ENCODE results near the gene TRPM7.

DNA sequence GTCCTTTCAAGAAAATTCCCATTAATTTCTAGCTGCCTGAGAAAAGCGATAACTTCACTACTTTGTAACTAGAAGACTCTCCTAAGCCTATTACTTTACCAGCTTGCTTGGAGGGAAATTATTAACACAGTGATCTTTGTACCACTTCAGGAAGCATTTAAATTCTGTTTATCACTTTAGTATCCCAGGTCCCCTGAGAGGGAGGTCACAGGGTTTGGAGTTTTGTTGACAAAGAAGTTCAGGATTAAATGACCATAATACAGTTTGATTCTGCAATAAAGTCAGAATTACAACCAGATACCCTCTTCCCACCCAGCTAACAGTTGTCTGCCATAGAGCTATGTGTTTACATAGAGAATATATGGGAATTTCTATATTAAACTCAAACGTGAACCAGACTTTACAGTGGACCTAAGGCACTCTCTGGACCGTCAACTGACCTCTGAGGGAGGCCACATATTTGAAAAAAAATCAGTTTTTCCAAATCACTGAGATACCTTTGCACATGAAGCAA, 3.0 kb downstream of the SLC27A2 start:
- RRBS, 2 experiments, result no CpG with 5 or more reads among the region's 3 CpGs

DNA sequence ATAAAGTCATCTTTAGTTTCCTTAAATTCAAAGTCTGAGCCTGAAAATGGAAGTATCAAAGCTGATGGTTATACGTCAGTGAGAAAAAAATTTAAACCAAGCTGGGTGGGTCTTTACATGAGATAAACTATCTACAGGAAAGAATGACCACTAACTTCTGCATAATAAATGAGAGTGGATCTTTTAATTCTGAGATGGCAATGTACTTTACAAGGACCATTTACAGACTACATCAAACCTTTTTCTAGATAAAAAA, 1.5 kb downstream of the GABPB1 start:
- RRBS, 2 experiments, result no CpG with 5 or more reads among the region's 1 CpG

GRCh38 chr15:50686470-50687503, at the start of gene TRPM7:
TRPM7 (minus strand) TSS chr15:50686797.
- RRBS, 2 experiments, result 1 to 2% methylated on average over 21 of the region's 81 CpGs

GRCh38 chr15:50877004-50877528, 31.4 kb upstream of the AP4E1 start:
- RRBS, 2 experiments, result no CpG with 5 or more reads among the region's 9 CpGs

DNA sequence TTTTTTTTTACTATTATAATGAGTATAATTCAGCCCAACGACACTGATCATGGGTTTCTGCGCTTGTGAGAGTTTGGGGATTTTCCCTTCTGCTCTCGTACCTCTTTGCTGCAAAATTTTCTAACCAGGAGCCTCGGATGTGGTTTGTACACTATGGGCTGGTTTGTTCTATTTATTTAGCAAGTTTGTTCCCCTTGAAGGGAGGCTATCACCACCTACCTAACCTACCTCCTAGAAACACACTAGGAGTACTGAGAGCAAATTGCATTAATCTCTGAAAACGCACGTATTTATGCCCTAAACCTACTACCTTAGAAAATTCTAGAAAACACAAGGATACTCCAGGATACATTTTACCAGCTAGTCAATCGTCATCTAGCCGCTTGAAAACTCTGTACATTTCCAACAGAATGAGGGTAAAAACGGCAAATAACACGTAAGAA, 1.2 kb upstream of the AP4E1 start:
- RRBS, 2 experiments, result no CpG with 5 or more reads among the region's 10 CpGs

- RRBS, 2 experiments, result no CpG with 5 or more reads among the region's 16 CpGs
These were observed 17.6 kb downstream of the TNFAIP8L3 start for GRCh38 chr15:51077120-51077562.

GRCh38 chr15:51092507-51092993, 2.2 kb downstream of the TNFAIP8L3 start:
- RRBS, 2 experiments, result no CpG with 5 or more reads among the region's 8 CpGs

DNA sequence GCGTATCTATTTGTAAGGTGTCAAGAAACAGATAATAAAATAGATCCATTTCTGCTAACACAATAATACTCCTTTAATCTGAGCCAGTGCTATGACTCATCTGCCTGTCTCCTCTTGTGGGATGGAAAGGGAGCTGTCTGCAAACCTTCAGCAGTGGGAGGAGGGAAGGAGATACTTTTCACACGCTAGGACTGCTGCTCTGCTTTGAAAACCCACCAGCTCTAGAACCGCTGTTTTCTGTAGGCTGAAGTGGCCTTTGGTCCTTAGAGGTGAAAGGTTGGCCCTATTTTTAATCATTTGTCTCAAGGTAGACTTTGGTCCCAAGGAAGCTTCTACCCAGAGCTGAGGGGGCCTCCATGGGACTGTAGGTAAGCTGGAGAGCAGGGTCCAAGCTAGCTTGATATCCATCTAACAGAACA, 3.4 kb upstream of the TNFAIP8L3 start:
- RRBS, 2 experiments, result no CpG with 5 or more reads among the region's 3 CpGs

DNA sequence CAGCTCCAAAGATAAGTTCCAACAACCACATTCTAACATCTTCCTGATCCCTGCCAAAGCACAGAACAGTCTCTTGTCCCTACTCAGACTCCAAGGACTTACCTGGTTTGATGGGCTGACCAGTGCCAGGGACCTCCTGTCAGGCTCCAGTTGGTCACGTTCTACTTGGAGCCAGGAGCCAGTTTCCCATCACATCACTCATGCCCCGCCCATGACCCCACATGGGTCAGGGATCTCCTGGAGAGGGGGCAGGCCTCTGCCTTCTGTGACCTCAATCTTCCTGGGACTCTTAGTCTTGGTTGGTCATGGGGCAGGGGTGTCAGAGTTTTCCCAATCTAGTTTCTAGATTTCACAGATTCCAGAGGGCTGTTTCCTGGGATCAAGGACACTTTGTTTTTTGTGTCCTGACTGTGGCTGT, 20.1 kb downstream of the CYP19A1 start:
- RRBS, 2 experiments, result no CpG with 5 or more reads among the region's 2 CpGs

DNA sequence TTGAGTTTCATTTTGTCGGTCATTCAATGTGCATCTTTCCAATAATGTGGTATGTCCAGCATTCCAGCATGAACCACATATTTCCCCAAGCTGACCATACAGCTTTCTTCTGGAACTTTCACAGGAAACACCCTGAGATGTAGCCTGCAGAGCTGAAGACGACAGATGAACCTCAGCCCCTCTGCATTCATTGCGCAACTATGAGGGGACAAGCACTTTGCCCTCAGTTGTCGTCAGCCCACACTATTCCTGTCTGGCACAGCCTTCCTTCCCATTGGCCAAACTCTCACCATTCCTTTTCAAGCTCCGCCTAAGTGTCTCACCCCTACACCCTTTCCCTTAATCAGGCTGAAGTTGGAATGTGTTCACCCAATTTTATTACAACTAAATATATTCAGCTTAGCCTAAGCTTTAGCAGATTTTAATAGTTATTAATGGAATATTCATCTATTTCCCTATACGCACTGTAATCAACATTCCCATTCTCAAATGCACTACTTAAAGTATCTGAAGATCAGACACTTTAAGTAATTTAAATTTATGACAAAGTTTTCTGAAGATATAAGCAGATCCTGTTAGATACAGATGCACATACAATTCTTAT, 19.4 kb downstream of the CYP19A1 start:
- RRBS, 2 experiments, result no CpG with 5 or more reads among the region's 6 CpGs

DNA sequence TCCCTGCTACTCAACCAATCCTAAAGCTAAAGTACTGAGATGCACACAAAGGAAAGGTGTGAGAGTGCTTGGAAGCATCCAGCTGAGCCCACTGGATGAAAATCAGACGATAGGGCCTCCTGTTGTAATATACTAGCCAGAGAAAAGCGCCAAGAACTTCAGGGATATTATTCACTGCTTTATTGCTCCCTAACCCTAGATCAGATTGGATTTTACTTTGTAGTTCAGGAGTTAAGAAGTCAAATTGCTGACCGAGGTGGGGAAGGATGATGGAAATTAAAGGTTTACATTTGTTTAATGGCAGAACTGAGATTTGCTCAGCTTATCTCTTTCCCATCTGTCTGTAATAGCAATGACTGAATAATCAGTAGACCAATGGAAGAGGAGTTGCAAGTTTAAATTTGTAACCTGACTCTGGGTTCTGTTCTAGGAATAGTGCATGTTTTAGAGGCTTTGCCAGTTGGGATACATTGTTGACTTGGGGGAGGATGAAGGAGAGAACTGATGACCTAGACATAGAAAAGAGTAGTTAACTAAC, 16.5 kb upstream of the TMOD3 start:
- RRBS, 2 experiments, result no CpG with 5 or more reads among the region's 3 CpGs

GRCh38 chr15:51848782-51849704, 19.6 kb downstream of the TMOD3 start:
- RRBS, 2 experiments, result no CpG with 5 or more reads among the region's 3 CpGs

DNA sequence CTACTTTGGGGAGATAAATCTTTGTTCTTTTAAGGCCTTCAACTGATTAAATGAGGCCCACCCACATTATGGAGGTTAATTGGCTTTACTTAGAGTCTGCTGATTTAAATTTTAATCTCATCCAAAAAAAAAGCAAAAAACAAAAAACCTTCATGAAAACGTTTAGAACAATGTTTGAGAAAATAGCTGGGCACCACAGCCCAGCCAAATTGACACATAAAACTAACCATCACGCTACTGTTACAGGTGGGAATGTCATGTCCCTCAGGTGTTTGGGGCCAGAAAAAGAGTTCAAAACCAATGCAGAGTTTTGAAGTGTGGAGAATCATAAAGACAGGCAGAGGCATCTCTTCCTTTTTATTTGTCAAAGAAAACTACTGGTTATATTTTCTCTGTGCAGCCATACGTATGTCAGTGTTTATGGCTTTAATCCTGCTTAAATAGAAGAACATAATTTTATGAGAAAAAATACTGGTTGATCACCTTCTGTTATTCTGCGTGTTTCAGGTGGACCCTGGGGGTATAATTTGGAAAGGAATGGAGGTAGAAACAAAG, 41.5 kb downstream of the TMOD3 start:
- RRBS, 2 experiments, result no CpG with 5 or more reads among the region's 4 CpGs

- RRBS, 2 experiments, result no CpG with 5 or more reads among the region's 10 CpGs
These were observed 24.7 kb upstream of the BCL2L10 start for GRCh38 chr15:52136939-52137947.

GRCh38 chr15:52370138-52370485, 74.5 kb upstream of the MYO5C start:
- RRBS, 2 experiments, result no CpG with 5 or more reads among the region's 7 CpGs

- RRBS, 2 experiments, result no CpG with 5 or more reads among the region's 20 CpGs
These were observed 975 bp upstream of the MYO5A start for GRCh38 chr15:52529583-52530127.

DNA sequence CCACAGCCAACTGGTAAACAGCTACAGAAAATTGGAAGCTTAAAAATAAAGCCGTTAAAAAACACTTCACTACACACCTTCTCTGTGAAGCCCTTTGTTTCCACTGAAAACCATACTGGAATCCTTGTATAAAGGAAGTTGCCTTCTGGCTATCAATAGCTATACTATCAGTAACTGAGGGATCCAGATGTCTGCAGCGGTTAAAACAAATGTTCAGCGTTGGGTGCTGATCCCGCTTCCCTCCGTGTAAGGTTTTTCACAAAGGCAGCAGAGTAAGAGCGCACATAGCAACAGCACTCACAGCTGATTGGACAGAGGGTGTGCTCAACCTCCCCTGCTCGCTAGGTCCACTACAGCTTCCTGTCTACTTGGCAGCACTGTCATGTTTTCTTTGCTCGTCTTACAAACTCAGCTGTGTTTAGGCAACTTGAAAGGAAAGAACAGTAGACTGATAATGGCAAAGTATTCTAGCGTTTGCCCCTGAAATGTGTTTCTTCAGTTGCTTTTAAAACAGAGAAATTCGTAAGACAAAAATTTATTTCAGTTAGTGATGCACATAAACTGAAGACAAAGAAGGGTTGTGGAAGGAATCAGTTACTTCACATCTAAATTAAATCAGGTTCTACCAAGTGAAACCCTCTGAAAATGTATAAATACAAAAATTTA, 27.3 kb downstream of the ATOSA start:
- RRBS, 2 experiments, result no CpG with 5 or more reads among the region's 10 CpGs

DNA sequence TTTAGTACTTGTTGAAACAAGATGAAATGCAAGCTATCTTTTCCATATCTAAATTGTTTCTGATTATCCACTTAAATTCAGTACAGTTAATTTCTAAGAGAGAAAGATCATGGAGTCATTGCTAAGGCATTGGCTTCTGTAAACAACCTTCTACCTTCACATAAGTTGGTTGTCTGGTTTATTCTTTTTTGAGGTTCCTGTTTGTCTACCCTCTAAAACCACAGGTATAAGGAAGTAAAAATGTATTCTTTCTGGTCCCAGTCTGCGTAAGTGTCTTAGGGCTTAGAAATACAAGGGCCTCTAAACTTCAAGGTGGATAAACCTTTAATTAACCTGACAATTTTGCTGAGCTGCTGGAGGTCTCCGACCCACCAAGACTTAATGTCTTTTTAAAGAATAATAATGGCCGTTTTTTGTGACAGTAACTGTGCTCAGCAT, 3.6 kb upstream of the ATOSA start:
- RRBS, 2 experiments, result no CpG with 5 or more reads among the region's 3 CpGs

DNA sequence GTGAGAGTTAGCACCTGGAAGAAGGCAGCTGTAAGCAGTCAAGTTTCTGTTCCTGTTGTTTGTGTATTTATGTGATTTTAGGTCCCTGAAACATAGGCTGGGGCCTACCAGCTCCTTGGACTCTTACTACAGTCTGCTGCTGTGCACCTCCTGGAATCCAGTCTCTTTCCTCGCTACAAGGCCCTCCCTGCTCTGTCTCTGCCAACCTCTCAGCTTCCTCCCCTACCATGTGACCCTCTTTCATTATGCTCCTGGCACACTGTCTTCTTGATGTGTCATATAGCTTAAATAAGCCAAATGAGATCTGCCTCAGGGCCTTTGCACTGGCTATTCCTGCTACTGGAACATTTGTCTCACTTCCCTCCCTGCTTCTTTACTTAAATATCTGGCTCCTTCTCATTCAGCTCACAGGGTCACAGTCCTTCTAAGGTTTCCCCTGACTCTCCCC, 31.1 kb upstream of the ATOSA start:
- RRBS, 2 experiments, result no CpG with 5 or more reads among the region's 1 CpG

All from NT2/D1 (cell line).